Pulmonary artery (tissue), 1 donor: ENCODE measurements around a stretch of chr7.

- PRO-cap, result no peak
Observed at GRCh38 chr7:38179653-38180184, 1.7 kb downstream of the STARD3NL start.

DNA sequence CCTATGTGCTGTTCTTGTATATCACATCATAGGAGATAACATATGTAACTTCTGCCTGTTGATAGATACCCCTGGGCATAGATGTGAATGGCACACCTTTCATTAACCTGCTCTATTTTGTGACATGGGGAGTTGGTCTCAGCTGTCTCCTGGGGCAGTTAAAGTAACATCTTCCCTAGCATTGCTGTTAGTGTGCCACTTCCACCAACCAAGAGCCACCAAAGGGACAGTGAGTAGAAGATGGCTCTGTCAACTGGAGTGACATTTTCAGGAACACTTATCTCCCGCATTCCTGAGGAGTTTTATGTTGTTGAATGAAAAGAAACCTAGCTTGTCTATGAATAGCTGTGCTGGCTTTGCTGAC is 7.3 kb downstream of the STARD3NL start:
- PRO-cap, result no peak

DNA sequence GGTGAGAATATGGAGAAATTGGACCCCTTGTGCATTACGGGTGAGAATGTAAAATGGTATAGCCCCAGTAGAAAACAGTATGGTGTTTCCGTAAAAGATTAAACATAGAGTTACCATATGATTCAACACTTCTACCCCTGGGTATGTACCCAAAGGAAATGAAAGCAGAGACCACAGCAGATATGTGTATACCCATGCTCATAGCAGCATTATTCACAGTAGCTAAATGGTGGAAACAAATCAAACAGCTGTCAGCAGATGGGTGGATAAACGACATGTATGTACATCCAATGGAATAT is 42.4 kb downstream of the STARD3NL start:
- PRO-cap, result no peak

- PRO-cap, result no peak
Observed at GRCh38 chr7:38245480-38245906, 67.4 kb downstream of the STARD3NL start.

- PRO-cap, result no peak
Observed at GRCh38 chr7:38300149-38300720, 122.2 kb downstream of the STARD3NL start.

DNA sequence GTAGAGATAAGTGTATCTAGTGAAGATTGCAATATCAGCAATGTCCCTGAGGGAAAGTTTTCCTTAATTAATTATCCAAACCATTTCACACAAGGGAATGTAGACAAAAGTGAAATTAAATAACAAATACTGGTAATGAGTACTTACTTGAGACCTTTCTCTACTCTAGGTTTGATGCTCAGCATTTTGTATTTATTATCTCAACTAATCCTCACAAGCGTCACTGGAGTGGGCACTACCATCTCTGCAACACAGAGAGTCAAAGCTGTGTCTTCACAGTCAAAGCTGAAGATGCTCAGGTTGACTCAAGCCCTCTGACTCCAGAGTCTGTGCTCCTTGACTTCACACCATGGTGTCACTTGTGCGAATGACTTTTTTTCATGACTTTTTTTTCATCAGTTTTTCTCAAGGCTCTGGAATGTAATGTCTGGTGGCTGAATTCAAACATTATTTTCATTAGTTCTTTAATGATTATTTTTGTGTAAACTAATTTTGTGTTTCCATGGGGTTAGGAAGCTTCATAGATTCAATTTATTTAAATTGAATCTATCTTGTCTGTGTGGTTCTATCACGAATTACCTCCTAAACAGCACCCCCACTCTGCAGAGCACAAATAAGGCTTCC is 125.8 kb downstream of the STARD3NL start:
- PRO-cap, result no peak

DNA sequence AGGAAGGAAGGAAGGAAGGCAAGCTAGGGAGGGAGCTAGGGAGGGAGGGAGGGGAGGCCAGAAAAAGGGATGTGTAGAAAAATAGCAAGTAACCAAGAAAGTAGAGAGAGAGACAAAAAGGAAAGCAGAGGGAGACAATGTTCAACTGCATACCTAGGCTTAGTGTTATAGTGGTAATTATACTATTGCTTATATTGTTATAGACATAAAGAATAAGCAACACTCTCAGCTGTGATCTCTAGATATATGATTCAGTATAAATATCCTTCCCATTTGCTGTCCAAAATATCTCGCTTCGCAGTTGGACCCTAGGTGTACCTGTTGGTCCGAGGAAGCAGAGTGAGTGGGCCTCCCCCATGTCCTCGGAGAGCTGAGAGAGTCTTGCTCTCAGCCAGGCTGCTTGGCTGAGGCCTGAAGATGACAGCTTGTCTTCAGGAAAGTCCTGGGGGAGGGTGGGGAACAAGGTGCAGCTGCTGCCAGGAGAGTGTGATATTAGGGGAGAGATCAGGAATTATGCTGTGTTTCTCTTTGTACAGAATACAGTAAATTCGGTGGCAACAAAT is 156.4 kb downstream of the STARD3NL start:
- PRO-cap, result no peak

GRCh38 chr7:38336336-38336989 is 158.4 kb downstream of the STARD3NL start:
- PRO-cap, result no peak

GRCh38 chr7:38363186-38363855 is 185.3 kb downstream of the STARD3NL start:
- PRO-cap, result no peak

DNA sequence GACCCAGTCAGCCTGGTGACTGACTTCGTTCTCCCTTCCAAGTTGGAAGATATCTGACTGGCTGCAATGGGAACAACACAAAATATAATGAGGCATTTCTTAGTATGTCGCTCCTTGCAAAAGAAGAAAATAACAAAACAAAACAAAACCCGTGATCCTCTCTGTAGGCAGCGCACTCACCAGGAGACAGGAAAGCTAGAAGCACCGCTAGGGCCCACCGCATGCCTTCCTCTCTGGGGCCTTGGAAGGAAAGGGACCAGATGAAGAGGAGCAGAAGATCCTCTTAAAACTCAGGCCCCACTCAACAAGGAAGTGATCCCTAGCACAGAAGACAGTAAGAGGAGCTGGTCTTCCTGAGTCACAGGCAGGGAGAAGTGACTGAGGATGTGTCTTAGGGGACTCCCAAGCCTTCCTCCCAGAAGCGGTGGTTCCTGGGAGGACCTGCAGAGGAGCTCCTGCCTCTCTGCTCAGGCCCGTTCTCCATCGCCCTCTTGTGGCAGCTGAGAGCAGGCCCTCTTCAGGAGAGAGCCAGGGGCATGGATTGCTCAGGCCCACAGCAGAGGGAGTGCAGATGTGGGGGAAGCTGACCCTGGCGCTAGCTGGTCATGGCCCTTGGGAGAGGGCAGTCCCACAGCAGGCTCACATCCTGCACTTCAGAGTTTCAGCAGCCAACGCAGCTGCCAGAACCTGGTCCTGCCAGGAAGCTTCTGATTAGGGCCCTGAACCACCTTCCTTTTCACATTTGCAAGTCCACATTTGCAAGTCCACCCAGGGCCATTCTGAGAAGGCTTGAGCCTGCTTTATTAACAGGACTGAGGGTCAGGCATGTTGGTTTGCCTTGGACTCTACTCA is 190.0 kb downstream of the STARD3NL start:
- PRO-cap, result no peak

DNA sequence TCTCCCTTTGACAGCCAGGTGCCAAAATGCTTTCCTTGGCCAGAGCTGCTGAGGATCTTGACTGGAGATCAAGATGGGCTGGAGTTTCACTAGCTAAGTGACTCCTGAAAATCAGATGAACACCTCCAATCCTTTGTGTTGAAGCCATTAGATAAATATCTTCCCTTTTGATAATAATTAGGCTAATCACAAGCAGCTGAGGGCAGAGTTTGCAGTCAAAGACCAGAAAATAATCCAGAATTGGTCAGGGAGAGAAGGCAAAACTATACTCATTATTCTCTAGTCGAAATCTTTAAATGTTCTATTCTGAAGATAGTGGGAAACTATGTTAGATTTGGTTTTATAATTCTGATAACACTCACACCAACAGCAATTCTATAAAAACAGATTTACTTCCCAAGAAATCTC is 154.2 kb downstream of the AMPH start:
- PRO-cap, result no peak

DNA sequence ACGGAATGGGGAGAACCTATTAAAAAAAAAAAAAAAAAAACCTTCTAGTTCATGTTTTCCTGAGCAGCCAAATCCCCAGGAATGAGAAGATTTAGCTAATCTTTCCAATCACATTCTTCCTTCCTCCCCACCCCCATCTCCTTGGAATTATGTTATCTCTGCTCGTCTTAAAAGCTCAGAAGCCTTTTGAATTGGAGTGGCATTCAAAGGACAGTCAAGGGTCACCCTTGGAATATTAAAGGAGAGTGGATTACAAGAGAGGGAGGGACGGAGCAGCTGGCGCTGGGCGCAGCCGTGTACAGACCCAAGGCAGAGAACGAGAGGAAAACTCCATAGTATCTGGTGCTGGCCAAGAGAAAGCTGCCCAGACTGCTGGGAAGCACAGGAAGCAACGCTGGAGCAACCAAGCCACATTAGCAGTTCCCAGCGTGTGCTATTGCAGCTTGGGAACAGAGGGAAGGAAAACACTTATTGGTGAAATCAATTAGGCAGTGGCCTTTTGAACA is 95.7 kb downstream of the POU6F2 start:
- PRO-cap, result no peak

- PRO-cap, result no peak
Observed at GRCh38 chr7:39633697-39634780, 10.7 kb downstream of the RALA start.

DNA sequence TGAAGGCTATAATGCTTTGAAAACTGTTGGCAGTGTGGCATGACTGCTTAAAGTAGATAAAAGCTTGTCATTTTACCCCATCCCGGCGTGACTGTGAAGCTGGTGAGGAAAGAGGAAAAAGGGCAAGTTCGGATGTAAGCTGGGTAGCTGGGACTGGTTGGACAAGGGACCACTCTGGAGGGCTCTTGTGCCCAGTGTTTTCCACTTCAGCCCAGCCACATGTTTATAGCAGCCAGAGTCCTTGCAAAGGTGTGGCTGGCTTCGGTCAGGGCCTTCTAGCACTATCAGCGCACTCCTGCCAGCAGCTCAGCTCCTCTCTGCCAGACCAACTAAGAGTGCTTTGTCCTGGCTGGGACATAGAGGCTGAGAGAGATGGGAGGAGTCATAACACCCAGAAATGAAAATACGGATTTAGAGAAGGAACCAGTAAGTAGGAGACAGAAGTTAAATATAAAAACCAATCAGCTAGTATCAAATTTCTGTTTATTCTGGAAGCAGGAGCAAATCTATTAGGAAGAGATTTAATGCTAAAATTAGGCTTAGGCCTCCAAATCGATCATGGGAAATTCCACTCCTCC is 134.9 kb downstream of the RALA start:
- PRO-cap, result no peak

DNA sequence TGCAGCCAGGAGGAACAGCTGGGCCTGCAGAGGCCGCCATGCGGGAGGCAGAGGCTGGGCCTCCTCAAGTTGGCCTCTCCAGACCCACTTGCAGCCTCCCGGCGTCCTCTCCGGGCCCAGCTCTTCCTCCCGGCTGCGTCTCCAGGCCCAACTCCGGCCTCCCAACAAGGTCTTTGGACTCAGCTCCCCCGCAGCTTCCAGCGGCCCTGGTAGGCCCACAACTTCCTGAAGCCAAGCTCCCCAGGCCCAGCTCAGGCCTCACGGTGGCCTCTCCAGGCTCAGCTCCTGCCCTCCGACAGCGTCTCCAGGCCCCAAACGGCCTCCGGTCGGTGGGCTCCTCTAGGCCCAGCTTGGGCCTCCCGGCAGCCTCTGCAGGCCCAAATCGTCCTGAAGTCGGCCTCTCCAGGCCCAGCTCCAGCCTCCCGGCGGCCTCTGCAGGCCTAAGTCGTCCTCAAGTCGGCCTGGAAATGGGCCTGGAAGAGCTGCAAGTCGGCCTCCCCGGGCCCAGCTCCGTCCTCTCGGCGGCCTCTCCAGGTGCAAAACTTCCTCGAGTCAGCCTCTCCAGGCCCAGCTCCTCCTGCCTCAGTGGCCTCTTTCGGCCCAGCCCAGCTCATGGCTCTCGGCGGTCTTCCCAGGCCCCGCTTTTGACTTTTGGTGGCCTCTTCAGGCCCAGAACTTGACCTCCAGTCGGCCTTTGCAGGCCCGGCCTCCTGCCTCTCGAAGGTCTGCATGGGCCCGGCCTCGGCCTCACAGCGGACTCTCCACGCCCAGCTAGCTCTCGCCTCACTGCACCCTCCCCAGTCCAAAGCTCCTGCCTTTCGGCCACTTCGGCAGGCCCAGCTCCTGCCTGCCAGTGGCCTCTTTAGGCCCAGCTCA is 156.2 kb upstream of the CDK13 start:
- PRO-cap, result no peak

DNA sequence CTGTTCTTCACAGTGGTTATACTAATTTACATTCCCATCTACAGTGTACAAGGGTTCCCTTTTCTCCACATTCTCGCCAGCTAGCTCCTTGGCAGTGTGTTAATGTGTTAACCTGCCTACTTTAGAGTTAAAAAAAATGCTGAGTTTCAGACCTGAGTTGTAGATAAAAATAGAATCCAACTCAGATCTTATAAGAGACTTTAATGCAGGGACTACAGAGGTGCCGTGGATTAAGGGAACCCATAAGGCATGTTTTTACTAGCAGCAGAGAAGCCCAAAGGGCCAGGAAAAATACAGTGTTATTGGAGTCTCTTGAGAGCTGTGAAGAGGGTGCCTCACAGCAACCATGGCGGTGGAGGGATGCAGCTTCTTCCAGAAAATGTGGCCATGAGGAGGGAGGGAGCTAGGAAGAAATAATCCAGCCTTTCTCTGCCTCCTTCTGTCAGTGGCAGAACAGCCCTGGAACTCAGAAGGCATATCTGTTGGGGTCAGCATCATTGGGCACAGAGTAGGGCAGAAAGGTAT is 35.6 kb downstream of the CDK13 start:
- PRO-cap, result no peak

GRCh38 chr7:40717248-40717665 is 582.5 kb downstream of the SUGCT start:
- PRO-cap, result unidirectional peak, minus-strand start at chr7:40717362

GRCh38 chr7:40898923-40899698 is 764.3 kb downstream of the SUGCT start:
- PRO-cap, result no peak

DNA sequence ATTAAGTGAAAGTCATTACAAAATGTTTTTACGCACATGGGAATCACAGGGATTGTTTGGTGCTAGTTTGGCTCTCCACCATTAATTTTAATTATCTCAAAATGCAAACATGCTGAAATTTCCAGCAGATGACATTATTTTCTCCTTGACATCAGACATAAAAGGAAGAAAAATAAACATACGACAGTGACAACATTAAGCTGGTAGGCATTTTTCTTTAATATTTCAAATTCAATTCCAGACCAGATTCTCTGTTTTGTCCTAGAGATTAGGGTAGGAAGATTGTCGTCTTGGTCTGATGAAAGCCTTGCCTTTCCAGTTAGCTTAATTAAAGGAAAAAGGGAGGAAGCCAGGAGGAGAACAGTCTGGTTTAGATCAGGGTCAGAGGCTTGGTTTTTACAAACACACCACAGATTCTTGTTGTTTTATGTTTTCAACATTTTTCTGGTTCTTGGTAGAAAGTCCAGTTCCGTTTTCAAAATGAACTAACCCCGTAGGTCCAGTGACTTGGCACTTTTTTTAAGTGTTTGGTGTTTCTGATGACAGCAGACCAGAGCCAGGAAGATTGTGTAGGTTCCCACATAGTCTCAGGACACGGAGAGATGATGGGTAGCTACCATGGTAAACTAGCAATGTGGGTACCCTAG is 167.0 kb upstream of the INHBA start:
- PRO-cap, result no peak

DNA sequence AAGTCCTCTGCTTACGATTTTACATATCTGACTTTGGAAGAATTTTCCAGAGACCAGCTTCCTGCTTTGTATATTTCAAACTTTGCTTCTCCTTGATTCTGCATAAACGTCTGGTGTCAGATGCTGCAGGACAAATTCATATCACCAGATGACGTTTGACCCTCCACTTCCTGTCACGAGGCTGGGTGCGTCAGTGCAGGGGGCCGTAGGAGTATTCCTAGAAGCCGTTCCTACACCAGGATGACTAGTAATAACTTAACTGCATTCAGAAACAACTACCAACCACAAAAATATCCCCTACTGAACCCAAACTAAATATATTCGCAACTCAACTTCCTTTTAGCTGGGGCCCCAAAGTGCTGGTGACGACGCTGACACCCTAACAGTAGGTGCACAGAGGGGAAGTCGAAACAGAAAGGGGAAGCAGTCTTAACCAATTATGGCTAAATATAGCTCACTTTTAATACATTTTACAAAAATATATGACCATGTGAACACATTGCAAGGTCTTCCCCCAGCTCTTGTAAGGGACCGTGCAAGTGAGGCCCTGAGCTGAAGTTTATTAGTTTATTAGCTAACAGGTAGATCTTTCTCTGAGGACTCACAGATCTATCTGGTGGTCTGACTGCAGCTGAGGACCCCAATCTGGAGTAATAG is 178.8 kb upstream of the INHBA start:
- PRO-cap, result no peak